Thoracic aorta endothelial cell (primary cell): Measurements from ENCODE around the gene PHETA1.

GRCh38 chr12:110332505-110332751, 51.4 kb downstream of the ATP2A2 start:
- CAGE, long polyA plus RNA: no peak

DNA sequence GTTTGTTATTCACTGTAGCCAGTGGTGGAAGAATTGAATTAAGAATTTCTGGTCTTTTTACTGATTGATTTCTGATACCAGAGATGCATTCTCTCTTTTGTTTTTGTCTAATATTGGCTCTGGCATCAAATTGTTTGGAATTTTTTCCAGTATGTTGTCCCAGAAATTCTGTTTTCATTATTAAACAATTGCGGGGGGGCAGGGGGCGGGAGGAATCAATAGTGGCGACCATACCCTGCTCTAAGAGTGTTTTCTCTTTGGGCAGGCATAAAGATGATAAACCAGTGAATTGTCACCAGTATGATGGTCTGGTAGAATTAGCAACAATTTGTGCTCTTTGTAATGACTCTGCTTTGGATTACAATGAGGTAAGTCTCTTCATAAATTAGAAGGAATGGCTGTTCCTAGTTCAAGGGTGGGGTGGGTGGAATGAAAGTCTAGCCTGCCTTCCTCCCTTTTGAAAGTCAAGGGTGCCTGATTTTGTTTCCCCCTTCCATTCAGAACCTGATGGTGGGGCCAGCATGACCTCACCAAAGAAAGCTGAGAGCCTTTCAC, 51.9 kb downstream of the ATP2A2 start:
- CAGE, long polyA plus RNA: no peak

GRCh38 chr12:110337517-110338315, 56.7 kb downstream of the ATP2A2 start:
- CAGE, long polyA plus RNA: no peak

GRCh38 chr12:110342099-110342865, 61.2 kb downstream of the ANAPC7 start:
- CAGE, long polyA plus RNA: no peak

GRCh38 chr12:110469035-110469632, 489 bp downstream of the FAM216A start:
- CAGE, long polyA plus RNA: no peak

- CAGE, long polyA plus RNA: no peak
Observed at GRCh38 chr12:110543396-110544137, 39.6 kb downstream of the PPTC7 start.

DNA sequence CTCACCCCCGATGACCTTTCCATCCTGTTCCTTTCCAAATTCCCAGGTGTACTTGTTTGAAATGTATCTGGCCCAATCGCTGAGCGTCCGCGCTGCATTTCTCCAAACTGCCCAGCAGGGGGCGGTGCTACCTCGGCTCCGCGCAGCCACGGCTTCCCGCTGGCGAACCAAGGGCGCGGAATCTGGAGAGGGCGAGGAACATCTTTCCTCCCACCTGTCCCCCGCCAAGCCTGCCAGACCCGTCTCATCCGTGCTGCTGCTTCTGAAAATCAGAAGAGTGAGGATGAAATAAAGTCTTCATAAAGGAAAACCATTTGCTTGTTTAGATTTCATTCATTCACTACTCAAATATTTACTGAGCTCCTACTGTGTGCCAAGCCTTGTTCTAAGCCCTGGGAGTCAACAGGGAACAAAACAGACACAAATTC, 16.8 kb upstream of the MYL2 start:
- CAGE, long polyA plus RNA: no peak

DNA sequence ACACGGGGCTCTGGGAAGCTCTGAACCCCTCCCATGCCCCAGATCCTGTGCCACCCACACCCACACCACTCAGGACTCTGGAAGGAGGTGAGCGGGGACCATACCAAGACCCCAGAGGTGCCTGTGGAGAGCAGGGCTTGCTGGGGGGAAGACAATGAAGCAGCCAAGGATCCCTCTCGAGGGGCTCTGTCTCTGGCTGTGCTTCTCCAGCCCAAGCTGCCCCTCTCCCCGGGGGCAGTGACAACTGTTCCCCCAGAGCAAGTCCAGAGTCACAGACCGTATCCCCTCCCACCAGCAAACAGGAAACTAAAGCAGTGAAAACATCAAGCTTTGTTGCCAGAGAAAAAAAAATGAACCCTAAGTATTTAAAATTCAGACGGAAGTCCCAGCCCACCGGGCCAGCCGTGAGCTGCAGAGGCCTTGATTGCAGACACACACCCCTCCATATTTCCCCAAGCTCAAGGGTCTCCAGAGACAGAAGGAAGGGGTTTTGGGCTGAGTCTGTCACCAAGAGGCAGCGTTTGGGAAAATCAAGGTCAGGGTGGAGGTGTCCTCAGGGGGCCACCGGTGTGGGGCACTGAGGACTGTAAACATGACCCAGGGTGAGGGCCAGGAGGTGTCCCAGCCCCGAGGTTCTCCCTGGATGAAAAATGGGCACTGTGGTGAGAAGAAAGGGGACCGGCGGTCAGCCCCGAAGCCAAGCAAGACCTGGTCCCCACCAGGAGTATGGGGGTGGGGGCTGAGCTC, 7.8 kb downstream of the PHETA1 start:
- CAGE, long polyA plus RNA: no peak

- CAGE, long polyA plus RNA: no peak
Observed at GRCh38 chr12:111361650-111362840, 6.8 kb downstream of the PHETA1 start.

GRCh38 chr12:111368866-111369332, at the start of gene PHETA1:
TSS of gene PHETA1 (minus strand) at chr12:111369095.
- CAGE, long polyA plus RNA: no peak

GRCh38 chr12:111369578-111370268, 828 bp upstream of the PHETA1 start:
- CAGE, long polyA plus RNA: no peak

DNA sequence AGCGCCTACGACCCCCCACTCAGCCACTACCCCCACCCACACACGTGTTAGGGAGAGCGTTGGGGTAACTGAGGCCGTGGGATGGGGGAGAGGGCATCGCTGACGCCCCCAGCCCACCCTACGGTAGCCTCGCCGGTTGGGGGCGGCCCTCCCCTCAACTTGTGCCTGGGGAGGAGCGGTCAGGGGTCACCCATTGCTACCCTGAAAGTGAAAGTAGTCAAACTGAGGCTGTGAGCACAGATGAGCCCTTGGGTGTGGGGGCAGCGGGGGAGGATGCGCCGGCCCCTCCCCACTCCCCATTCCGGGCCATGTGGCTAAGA, 681 bp downstream of the SH2B3 start:
- CAGE, long polyA plus RNA: no peak

DNA sequence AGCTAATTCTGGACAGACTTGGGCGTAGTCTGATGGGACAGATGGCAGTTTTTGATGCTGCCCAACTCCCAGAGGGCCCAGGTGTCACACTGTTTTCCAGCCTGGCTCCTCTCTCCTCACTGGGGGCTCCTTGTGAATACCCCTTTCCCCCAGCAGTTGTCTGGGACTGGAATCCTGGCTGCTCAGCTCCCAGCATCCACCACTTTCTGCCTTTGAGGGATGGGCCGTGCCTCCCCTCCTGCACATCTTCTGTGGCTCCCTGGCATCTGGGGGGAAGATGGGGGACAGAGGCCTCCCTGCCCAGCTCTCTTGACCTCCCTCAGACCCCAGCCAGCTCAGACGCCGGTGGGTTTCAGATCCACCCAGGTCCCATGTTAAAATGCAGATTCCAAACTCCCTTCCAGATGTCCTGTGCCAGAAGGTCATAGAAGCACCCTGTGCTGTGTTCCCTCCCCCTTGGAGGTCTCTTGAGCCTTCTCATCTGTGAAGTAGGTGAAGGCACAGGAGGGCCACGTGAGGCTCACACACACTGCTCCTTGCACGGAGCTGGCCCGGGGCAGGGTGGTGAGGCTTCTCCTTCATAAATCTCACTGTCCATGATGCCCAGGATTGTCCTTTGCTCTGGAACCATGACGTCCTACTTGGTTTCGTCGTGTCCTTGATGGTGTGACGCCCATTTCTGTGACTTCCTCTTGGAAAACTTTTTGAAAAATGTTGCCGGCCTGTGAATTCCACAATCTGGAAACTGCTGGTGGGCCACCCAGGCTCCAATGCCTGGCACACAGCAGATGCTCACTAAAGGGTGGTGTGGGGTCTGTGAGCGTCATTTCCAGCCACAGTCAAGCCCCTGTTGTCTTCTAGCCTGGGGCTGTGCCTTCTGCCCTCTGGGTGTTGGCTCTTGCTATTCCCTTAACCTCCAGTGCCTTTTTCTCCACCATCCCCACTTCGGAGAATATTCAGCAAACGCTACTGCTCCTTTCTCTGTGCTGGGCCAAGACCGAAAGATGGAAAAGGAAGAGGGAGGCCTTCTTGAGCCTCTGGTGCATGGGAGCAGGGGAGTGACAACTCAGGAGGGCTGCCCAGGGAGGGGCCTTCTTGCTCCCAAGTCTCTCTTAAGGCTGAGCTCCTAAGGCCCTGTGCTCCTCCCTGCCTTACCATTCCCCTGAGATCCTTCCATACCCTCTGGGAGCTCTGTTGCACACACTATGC, 34.4 kb downstream of the SH2B3 start:
- CAGE, long polyA plus RNA: no peak

DNA sequence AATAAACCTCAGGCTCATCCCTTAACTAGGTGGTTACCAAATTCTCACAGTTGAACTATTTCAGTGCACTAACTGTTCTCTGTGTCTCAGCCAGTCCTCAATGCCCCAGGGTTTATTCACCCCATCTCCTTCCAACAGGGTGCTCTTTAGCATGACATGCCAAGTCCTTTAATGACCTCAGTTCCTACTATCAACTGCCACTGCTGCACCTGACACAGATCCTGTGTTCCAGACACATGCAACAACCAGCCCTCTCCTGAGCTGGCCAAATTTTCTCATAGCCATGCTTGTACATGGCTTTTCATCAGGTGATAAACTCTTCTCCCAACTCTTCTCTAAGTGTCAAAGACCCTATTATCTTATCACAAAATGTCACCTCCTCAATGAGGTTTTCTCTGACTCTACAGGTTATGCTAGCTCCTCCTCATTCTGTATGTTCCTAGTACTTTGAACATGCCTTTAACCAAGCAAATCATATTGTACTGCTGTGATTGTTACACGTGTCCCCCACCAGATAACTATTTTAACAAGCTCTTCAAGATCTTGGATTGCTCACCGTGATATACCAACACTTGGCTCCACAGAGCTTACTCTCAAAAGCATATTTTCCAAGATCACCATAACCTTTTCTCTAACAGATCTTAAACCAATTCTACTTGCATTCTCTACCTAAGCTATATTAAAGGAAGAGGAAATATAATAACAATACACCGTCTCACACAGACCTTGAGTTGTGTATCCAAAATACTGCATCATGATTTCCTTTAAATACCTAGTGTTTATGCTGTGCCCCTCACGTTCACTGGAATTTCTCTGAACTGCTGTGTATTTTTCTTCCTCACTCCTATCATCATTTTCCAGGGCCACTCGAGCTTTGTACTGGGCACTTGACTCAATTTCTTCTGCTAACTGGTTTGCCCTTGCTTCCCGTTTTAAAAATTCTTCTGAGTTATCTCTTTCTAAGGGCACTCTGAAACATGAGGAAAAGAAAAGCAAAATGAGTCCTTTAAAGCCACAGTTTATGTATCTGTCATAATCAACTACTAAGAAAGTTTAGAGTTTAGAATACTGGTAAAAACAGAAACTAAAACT, 79.7 kb downstream of the ATXN2 start:
- CAGE, long polyA plus RNA: no peak

DNA sequence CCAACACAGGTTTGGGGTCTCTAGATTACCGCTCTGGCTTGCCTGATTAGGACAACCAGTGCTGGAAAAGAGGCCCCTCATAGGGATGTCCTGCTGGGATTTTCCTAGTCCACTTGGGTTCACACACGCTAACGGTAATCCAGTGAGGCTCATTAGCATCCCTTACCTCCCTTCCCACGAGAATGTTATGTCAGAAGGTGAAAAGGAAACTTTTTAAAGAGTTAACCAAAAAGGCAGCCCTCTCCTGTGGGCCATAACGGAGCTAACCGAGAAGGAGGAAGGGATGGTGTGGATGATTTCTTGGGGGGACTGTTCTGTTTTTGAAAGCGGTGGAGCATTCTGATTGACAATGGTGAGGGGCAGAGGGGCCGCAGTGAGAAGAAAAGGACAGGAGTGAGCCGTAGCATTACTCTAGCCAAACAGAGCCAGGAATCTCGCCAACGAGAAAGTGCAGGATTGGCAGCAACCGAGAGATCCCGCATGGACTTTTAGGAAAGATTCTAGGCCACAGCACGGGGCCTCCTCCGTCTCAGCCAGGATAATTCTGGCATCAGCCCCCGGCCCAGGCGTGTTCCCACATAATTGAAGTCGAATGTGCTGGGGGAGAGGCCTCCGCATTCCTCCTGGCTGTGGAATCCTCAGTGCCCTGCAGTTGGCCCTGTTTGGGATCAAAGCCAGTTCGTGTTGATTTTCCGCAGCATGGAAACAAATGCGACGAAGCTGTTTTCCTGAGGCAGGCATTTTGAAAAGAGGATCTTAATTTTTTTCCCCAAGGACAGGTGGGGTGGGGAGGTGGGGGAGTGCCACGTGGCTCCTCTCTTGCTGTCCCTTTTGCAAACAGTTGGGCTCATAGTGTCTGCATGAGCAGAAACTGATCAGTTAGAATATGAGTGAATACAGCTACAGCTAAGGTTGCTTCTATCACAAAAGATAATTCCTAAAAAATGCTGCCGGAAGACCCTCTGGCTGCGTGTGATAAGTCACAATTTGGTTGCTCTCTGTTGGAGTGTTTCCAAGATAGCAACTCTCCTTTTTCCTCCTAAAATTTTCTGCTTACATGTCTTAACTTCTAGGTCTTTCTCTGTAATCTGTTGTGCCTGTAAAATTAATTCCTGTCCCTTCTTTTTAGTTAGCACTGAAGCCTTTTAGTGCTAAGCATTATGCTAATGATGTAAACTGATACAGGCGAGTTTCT, 37.1 kb upstream of the ATXN2 start:
- CAGE, long polyA plus RNA: no peak

DNA sequence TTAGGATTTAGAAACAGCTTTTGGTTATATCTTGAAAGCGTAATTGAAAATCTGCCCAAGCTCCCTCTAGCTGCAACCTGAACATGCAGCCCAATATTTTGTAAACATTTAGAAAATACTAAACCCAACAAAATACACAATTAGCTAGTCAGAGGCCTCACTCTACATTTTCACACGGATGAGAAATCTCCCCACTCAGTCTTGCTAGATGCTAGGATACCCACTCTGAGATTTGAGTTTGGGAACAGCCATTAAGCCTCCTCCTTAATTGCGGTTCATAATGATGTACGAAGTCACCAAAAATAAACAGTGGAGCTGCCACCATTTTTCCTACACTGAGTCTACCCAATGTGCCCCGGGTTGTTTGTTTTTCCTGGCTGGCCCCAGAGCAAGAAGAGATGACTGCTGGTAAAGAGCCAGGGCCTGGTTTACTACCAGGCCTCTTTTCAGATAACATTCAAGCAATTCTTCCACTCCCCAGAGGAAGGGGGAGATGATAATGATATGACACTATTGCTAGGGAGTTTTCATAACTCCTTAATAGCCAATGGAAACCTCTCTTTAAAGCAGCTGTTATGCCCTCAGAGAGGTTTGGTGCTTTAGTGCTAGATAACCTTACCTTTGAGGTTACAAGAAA, 42.4 kb downstream of the BRAP start:
- CAGE, long polyA plus RNA: no peak

- CAGE, long polyA plus RNA: no peak
Observed at GRCh38 chr12:111761108-111761665, 5.5 kb upstream of the ALDH2 start.

GRCh38 chr12:111840637-111841782, 1.0 kb upstream of the MAPKAPK5 start:
- CAGE, long polyA plus RNA: no peak

DNA sequence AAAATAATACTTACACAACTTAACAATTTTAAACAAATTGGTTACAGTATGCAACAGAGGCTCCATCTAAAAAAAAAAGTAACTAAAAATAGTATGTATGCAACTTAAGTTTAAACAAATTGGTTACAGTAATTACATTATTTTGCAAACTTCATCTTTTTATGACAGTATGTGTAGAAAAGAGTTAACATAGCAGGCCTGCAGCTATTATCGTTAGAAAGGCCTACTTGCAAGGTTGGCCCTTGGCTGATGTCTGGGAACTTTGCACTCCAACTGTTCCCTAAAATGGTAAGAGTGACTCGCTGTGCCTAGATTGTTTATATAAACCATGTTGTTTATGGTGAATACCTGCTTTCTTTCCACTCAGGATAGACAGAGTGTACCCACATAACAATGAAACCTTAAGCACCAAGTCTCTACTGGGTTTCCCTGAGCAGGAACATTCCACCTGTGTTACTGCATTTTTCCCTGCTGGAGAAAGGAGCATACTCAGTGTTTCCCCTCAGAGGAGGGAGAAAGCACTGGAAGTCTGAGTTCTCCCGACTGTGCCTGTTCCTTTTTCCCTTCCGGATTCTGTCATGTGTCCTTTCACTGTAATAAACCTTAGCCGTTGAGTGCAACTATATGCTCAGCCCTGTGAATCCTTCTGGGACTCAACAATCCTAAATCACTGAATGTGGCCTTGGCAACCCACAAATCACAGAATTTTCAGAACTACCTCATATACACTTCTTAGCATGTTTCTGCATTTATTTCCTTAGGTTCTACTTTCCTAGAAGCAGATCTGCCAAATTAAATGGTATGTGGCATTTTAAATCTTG, 32.8 kb downstream of the ERP29 start:
- CAGE, long polyA plus RNA: no peak

DNA sequence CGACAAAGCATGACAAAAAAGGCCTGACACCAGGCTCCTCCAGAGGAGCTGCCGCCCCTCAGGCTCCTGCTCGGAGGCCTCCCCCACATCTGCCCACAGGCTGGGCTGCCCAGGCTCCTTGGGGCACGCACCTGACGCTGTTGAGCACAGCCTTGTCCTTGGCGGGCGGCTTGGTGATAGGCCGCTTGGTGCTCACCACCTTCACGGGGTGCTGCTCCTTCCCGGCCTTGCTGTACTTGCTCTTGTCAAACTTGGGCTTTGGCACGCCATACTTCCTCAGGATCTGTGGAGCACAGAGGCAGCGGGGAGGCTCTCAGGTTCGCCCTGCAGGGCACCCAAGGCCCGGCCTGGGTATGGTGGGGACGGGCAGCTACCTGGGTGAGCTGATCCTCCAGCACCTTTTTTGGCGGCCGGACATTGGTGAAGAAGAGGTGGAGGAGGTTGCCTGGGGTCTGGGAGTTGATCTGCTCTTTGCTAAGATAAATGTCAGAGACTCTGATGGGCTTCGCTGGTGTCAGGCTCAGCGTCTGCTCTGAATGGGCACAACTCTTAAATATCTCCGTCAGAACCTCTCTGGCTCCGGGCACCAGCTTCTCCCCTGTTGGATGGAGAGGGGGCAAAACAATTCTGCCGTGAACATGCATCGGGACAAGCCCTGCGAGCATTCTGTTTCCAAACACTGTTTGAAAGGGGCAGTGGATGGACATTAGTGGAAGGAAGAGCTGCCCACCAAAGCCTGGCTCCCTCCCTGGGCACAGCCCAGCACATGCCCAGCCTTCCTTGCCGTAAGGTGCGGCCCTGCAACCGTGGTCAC, 53.6 kb downstream of the TRAFD1 start:
- CAGE, long polyA plus RNA: no peak